Pericardium (tissue), 1 donor: ENCODE data around the genes LRP2 and DLX2.

GRCh38 chr2:168248471-168248715, 998 bp upstream of the STK39 start:
- RRBS = no CpG with 5 or more reads among the region's 4 CpGs

DNA sequence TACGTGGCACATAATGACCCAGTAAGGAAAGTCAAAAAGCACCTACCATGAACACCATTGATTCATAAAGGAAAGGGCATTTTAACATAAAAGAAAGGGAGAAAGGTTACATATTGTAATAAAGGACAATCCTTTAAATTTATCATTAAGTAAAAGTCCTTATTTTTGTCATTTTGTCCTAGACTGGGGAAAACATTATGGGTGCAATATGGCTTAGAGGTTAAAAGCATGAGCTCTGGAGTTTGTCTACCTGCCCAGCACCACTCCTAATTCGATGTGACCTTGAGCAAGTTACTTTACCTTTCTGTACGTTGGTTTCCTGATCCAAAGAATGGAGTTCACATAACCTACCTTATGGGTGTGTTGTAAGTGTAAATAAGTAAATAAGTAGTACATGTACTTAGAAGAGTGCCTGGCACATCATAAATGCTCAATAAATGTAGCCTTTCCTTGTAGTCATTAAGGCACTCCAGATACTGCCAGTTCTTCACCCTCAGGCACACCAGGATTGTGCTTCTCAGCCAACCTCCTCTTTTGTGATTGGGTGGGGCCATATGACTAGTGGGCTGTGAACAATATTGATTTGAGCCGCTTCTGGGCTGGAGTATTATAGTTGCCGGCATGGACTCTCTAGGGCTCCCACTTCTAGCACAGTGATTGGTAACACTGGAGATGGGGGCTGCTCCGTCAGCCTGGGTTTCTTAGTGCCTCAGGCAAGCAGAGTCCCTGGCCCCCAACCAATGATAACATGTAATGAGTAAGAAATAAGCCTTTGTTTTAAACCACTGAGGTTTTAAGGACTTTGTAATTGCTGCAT, 101.8 kb upstream of the NOSTRIN start:
- RRBS = no CpG with 5 or more reads among the region's 6 CpGs

DNA sequence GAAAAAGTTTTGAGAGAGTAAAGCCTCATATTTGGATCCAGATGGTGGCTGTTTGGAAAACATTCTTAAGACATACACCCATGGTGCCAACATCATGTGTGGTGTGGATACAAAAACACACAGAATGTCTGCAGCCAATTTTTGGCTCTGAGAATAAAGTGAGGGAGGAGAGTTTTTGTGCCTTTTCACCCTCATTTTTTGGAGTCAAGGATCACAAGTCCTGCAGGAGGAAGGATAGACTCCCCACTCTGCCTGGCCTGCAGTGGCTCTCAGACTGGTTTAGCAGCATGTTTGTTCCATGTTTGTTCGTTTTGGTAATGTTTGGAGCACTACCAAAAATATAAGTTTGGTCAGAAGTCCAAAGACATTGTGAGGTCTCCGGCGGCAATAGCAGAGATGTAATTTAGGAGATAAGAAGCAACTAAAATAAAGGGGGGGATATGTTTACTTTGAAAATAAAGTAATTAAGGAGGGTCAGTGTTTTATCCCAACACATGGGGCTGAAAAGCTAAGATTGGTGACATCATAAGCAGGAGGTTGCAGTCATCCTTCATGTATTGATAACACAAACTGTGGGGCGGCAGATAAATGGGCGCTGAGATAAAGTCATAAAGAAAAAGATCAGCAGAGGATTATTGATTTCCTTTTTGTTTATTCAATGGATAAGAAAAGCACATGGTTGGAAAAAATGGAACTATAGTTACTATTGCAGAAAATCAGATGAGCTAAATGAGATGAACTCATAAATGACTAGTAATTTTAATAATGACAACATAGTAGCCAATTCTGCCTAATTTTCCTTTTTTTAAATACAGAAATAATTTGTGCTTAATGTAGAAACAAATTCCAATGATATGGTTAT, 697 bp downstream of the NOSTRIN start:
- RRBS = no CpG with 5 or more reads among the region's 5 CpGs

- RRBS = no CpG with 5 or more reads among the region's 2 CpGs
Observed at GRCh38 chr2:169066806-169067515, 2.4 kb upstream of the DHRS9 start.

DNA sequence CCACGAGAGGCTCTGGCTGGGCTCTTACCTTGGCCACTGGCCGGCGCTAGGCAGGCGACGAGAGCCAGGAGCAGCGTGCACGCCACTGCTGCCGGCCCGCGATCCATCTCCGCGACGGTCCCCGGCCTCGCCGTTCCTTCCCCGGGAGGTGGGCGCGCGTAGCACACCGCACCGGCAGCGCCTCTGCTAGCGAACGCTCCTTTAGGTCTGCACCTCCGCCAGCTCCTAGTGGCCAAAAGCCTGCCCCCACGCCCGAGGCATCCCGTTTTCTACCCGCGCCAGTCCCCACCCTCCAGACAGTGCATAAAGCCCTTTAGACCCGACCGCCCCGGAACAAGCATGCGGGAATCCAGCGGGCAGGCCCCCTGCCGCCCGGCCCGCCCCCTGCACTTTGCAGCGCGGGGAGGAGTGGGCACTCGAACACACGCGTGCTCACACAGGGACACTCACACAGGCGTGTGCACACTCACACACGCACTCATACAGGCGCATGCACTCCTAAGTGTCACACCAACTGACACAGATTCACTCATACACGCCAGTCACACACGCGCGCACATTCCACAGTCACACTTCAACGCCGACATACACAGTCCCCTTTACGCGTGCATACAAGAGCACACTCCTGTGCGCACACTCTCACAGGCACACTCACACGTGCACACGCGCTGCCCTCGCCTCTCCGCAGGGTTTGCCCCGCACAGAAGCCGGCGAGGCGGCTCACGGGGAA, at the start of gene LRP2:
Gene LRP2 (minus strand): TSS at position 242 of the 730 bp plus-strand sequence.
- RRBS = 2% methylated on average over 12 of the region's 66 CpGs

- RRBS = no CpG with 5 or more reads among the region's 5 CpGs
Observed at GRCh38 chr2:169478394-169478858, 868 bp upstream of the BBS5 start.

GRCh38 chr2:170013872-170014179, 164.1 kb upstream of the MYO3B start:
- RRBS = no CpG with 5 or more reads among the region's 5 CpGs

GRCh38 chr2:170409017-170409550, 231.1 kb downstream of the MYO3B start:
- RRBS = no CpG with 5 or more reads among the region's 11 CpGs

DNA sequence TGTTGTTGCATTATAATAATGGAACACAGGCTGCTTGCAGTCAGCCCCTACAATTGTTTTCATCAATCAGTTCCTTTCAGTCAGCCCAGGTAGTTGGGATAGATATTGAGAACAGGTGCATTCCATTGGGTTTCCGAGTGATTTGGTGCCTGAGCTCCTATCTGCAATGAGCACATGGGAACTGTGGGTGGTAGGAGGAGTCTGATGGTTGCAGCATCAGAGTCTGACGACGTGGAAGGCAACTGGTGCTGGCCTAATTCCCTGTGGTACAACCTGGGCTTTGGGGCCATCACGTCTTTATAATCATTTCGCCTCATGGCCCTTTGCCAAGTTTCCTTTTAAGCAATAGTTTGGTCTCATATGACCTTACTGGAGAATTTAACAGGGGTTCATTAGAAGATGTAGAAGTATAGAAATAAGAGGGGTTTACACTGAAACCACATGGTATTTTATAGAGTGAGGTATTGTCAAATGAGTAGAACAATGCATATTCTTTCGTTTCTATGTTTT, 252.4 kb upstream of the SP5 start:
- RRBS = no CpG with 5 or more reads among the region's 6 CpGs

- RRBS = no CpG with 5 or more reads among the region's 9 CpGs
Observed at GRCh38 chr2:170984582-170985194, 55.6 kb downstream of the GORASP2 start.

DNA sequence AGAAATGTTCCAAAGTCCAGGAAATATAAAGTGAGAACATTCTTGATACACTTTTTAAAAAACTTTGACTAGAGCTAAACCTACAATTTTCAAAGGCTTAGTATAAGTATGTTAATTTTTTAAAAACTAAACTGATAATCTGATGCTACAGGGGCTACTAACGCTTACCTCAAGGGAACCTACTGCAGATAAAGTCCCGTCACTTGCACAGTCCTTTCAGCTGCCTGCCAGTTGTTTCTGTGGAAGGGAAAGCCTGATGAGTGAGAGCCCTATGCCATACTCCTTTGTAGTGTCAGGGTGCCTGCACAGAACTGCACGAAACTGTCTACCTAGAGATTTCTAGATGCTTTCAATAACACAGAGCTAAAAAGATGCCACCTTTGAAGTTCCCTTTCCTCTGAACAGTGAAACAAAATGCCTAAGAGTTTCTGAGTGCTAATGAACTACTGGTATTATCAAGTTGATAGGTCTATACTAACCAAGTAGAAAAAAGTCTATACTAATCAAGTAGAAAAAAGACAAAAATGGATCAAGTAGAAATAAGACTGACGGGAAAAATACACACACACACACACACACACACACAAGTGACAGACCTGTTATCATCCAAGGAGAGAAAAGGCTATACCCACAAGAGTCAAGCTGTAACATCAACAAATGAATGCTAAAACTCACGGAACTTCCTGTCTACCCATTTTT, 79.1 kb downstream of the TLK1 start:
- RRBS = no CpG with 5 or more reads among the region's 5 CpGs

DNA sequence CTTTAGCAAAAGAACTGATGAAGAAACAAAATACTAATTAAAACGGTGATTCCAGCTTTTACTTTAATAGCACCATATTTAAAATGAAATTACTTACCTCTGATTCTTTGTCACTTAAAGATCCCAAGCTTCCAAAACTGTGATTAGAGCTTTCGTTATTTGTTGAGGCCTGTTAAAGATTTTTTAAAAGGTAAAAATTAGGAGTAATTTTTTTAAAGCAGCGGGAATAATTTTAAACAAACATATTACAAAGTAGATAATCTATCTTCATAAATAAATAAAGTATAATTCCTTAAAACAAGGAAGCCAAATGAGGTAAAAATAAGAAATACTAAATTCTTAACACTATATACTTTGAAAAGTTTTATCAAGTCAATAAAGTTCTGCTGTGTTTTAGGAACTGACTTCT, 78.0 kb downstream of the TLK1 start:
- RRBS = no CpG with 5 or more reads among the region's 3 CpGs

DNA sequence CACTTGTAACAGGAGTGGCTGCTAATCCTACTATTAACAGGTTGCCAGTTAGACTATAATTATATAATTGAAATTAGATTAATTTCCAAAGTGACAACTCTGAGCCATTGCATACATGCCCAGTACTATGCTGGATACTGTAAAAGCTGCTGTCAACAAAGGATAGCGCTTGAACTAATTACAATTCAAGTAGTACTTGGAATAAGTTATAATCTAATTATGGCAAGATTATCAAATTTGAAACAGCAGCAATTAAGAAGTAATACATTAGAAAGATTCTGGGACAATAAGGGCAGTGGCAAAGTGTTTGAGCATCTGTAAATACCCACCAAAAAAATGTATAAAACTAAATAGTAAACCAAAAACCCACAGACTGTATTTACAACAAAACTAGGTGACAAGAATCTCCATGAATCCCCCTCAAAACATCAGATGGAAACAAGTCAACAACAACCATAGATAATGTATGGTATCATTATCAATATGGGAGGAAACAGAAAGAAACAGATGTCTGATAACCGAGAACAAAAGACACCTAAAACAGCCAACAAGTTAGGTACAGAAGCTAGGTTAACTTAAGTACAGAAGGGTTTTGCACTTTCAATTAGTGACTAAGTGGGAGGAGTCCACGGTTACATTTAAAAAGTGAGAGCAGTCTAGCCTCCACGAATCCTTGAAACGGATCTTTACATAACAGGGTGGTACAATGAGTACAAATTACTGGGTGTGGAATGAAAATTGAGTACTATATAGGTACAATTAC, 76.9 kb downstream of the TLK1 start:
- RRBS = no CpG with 5 or more reads among the region's 5 CpGs

DNA sequence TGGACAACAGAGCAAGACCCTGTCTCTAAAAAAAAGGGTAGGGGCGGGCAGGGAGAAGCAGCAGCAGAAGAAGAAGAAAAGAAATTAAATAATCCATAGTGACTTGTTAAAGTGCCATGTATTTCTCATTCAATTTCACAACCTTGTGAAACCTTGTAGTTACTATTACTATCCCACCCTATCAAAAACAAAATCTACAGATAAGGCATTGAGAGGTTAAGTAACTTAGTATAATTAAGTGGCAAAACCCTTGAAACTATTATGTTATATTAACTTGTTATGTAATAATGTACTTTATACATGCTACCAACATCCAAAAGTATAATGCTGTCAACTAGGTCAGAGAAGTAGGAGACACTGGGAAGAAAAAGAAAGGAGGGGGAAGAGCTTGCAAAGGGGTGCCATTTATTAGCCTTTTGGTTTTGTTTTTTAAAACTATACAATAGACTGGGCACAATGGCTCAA, 11.5 kb downstream of the TLK1 start:
- RRBS = no CpG with 5 or more reads among the region's 1 CpG

GRCh38 chr2:171556643-171557038, 34.4 kb downstream of the CYBRD1 start:
- RRBS = no CpG with 5 or more reads among the region's 1 CpG

- RRBS = 11% methylated on average over 20 of the region's 29 CpGs
Observed at GRCh38 chr2:172086940-172087483, 1.7 kb downstream of the DLX1 start.

DNA sequence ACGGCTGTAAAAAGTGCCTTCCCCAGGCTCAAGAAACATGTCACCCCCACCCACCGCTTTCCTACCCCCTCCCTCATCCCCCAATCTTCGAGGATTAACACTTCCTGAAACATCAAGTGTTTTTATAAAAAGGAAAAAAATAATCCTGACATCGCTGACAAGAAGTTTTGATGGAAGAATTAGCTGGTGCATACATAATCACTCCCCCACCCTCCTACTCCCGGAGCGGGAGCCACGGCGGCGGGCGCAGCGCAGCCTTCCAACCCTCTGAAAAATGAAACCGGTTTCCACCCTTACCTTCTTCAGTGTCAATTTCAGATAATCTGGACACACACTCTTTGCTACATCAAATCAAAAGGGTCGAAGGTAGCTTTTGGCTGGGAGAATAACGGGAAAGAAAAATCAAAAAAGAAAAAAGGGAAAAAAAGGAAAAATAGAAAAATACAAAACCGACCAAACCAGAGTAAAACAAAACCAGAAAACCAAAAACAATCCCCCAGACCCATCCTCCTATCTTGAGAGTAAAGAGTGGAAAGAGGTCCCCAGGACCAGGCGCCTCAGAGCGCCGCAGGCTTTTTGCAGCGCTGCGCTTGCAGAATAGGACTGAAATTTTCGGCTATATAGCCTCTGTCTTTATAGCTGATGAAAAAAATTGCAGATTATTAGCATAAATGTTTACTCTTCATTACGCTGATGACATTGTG, 7.9 kb downstream of the DLX1 start:
- RRBS = 12% methylated on average over 8 of the region's 22 CpGs

DNA sequence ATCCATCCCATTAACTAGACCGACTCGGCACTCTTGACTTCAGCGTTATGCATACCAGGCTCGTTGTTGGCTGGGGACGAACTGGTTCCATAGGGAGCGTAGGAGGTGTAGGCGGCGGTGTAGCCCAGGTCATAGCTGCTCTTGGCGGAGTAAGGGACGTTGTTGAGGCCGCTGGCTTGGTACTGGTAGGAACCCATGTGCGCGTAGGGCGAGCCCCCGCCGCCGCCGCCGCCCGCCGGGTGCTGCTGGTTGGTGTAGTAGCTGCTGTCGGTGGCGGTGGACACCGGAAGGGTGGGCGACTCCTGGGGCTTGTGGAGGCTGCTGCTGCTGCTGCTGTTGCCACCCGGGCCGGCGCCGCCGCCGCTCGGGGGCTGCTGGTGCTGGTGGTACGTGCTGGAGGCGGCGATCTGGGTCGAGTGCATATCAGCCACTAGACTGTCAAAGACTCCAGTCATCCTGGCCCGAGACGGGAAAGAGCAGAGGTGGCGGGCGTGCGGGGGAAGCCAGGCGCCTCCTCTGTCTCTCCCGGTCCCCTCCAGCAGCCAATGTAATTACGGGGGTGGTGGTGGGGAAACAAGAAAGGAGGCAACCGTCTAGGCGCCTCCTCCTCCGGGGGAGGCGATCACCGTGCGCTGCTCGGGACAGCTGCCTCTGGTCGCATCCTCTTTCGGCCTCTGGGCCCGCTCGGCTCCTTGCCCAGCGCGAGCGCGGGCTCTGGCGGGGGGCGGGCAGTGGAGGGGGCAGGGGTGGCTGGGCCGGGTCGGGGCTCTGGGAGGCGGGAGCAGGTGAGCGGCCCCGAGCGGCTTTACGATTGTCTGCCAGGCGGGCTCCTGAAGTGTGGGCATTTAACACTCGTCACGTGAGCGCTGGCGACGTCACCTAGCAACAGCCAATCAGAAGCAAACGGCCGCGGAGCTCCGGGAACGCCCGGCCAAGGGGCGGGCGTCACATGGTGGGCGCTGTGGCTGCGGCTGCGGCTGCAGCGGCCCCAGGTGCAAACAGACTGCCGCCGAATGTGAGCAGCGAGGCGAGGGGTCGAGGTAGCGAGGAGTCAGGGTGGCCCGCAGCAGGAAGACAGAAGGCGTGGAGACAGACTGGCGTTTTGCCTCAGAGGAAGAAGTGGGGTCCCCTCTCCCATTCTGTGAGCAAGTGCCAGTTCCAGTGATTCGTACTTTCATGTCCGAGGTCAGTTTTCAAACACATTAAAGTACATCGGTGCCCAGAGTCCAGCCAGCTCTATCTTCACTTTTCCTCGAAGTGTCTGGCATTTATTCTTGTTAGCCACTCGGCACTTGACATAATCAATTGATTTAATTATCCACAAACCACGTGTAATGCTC, at the start of gene DLX2:
Gene DLX2 (minus strand): TSS at position 817 of the 1,340 bp plus-strand sequence.
- RRBS = 4% methylated on average over 11 of the region's 101 CpGs

- RRBS = no CpG with 5 or more reads among the region's 16 CpGs
Observed at GRCh38 chr2:172329691-172330760, 97.4 kb upstream of the ITGA6 start.

DNA sequence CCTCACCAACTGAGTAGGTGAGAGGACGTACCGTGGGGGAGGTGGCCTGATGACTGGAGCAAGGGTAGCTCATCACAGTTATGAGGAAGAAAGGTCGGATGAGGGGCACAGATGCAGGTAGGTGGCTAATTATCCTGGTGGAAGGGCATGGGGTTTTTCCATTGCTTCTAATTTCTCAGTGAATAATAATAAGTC, 10.8 kb downstream of the ITGA6 start:
- RRBS = no CpG with 5 or more reads among the region's 3 CpGs